ENCODE results near the gene EDC4.

DNA sequence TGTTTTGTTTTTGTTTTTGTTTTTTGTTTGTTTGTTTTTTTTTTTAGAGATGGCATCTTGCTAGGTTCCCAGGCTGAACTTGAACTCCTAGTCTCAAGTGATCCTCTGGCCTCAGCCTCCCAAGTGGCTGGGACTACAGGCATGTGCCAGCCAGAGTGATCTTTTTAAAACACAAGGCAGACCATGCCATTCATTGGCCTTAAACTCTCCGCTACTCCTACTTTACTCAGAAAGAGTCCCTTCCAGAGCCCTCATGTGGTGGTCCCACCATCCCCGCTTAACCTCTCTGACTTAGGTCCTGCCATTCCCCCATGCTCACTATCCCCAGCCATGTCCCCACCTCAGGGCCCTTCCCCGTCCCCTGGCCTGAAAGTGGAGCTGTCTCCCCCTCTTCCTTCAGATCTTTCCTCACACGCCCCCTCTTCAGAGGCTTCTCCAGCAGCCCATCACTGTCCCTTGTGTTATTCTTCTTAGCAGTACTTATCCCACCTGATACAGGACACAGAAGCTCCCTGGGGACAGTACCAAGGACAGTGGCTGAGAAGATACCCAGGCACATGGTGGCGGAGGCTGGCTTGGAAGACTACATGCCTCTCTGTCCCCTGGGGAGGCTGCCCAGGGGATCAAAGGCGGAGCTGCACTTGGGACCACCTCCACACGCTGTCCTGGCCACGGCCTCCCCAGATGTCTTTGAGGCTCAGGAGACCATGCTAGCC, 23.8 kb downstream of the HSD11B2 start:
- PRO-cap, 2 experiments: no peak in any of the 2 experiments

- PRO-cap, 2 experiments: no peak in any of the 2 experiments
Measured at GRCh38 chr16:67502253-67502933, 19.0 kb upstream of the AGRP start.

GRCh38 chr16:67527807-67528184, 833 bp upstream of the RIPOR1 start:
- PRO-cap, 2 experiments: no peak in any of the 2 experiments

DNA sequence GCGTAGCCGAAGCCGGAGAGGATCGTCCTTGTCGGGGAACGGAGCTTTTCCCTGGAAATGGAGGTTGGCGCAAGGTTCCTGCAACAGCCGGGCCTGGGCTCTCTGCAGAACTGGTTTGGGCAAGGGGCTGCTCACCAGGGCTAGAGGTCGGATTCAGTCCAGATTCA, 701 bp downstream of the RIPOR1 start:
- PRO-cap, 2 experiments: no peak in any of the 2 experiments

DNA sequence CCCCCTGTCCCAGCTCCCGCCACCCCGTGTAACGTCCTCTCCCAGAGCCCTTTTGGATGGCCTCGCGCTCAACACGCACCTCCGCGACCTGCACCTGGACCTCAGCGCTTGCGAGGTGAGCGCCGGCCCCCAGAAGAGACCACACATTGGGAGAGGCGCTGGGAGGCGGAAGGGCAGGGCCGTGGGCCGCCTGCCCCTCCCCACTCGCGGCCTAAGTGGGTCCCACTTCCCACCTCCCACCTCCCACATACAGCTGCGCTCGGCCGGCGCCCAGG, 3.6 kb downstream of the CARMIL2 start:
- PRO-cap, 2 experiments: no peak in any of the 2 experiments

GRCh38 chr16:67661187-67661748, 508 bp downstream of the PARD6A start:
- PRO-cap, 2 experiments: no peak in any of the 2 experiments

DNA sequence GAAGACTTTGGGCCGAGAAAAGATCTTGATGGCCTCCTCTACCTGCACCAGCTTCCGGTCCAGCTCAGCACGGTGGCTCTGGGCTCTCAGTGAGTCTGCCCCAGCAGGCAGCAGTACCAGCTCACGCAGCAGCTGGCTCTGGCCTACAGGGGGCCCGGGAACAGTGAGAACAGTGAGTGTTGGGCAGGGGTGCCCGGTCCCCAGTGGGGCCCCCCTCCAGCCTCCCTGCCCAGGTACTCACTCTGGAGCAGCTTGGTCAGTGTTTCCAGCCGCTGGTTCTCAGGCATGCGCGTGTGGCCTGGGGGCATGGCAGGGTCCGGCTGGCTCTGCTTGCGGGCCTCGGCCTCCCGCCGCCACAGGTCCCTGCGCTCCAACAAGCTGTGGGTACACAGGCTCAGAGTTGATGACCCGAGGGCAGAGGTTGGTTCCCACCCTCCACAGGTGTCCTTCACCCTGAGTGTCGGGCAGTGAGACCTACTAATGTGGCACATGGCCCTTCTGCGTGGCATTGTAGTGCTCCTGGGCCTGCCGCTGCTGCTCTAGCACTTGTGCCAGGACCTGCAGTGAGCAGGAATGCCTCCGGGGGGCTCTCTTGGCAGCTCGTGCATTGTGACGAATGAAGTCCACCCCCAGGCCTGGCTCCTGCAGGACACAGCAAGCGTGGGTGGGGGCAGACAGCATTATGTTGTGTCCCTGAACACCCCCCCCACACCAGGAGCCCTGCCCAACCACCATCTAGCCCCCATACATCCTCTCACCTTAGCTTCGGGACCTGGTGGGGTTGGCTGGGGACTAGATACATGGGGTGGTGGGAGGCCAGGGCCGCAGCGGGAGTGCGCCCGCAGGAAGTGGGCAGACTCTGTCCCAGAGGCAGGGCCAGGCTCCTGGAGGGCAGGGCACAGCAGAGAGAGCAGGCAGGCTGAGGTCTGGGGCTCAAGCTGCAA, 2.7 kb downstream of the PARD6A start:
- PRO-cap, 2 experiments: no peak in any of the 2 experiments

GRCh38 chr16:67664123-67664677, 2.4 kb downstream of the ENKD1 start:
- PRO-cap, 2 experiments: no peak in any of the 2 experiments

DNA sequence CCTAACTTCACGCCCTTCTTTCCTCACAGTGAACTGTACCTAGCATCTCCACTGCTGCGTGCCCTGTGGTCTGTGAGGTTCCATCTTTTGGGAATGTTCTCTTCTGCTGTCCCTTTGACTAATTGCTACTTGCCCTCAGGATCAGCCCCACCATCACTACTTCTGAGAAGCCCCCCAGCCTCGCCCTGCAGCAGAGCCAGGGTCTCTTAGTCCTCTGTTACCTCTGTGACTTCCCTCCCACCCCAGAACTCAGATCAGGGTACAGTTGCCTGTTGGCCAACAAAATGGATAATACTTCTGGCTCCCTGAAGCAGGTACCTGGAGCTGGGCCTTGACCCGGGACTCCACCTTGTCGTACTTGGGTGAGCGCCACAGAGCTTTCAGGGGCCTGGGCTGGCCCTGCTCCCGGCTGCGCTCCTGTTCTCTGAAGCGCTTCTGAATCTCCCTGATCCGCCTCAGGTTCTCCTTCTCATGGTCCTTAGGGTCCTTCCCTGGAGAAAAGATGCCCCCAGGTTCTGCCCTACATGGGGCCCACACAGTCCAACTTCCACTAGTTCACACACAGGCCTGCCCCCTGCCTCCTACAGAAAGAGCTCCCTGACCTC, 1.8 kb downstream of the ENKD1 start:
- PRO-cap, 2 experiments: no peak in any of the 2 experiments

DNA sequence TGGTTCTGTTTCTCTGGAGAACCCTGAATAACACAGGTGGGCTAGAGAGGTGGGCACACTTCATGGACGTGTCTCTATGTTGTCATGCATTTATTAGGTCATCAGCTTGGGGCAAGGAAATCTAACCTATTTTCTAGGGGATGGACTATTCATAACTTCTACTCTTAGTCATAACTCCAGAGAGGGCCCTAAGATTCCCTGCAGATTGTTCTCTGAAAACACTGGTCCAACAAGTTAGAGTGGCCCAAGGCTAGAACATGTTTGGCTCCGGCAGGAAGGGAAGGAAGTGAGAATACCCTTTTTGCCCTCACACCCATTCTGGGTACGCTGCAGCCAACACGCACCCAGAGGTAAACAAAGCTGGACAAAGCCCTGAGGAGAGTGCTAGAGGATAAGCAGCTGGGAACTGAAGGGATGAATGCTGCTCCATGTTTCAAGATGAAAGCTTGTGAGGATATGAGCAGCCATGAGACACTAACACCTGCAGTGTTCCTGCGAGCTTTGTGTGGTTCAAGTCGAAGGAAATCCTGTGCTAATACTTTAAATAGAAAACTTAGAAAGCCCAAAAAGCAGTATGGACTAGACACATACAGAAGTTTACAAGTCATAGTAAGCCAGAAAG, 10.0 kb downstream of the C16orf86 start:
- PRO-cap, 2 experiments: no peak in any of the 2 experiments

DNA sequence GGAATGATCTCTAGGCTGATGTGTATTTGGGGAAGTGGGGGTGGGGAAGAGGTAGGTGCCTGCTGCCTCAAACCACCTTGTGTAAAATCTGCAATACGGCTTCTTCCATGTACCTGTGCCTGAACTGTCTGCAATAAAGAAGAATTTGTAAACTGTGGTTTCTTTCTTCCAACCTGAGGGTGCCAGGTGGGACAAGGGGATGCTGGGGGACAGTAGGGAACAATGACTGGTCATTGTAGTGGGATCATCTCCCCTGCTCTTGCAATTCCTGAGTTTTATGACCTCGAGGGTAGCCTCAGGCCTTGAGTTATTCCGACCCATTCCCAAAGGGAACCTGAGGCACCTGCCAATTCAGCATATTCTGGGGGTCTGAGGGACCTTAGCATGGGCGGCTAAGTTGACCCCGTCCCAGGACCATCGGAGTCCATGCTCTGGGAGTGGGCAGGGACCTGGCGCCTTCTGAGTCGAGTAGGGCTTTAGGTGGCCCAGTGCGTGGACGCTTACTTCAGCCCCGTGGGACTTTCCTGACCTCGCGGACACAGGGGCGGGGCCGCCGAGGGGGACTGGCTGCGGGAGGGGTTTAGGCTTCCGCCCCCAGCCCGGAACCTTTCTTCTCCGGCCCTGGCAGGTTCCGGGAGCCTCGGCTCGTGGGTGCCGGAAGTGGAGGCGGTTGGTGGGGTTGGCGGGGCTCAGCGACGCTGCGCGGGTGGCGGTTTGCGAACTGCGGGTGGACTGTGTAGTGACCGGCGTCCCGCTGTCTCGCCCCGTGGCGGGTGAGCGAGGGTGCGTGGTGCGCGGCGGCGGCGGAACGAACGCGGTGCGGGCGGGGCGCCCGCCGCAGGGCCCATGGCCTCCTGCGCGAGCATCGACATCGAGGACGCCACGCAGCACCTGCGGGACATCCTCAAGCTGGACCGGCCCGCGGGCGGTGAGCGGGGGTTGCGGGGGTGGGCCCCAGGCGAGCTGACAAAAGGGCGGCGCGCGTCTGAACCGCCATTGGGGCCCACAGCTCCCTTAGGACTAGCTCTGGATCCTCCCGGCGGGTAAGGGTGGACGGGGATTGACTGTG, at the start of gene EDC4:
TSS of gene EDC4 (plus strand) at position 637 of the 1,069 bp plus-strand sequence.
- PRO-cap, 2 experiments: peak in 2 of 2 experiments; most common plus-strand start position 654 of the sequence (in 2); most common minus-strand start position 478 of the sequence (in 2)

- PRO-cap, 2 experiments: no peak in any of the 2 experiments
Measured at GRCh38 chr16:67873485-67873881, 631 bp downstream of the EDC4 start.

- PRO-cap, 2 experiments: no peak in any of the 2 experiments
Measured at GRCh38 chr16:67881472-67882291, 3.0 kb upstream of the NRN1L start.

DNA sequence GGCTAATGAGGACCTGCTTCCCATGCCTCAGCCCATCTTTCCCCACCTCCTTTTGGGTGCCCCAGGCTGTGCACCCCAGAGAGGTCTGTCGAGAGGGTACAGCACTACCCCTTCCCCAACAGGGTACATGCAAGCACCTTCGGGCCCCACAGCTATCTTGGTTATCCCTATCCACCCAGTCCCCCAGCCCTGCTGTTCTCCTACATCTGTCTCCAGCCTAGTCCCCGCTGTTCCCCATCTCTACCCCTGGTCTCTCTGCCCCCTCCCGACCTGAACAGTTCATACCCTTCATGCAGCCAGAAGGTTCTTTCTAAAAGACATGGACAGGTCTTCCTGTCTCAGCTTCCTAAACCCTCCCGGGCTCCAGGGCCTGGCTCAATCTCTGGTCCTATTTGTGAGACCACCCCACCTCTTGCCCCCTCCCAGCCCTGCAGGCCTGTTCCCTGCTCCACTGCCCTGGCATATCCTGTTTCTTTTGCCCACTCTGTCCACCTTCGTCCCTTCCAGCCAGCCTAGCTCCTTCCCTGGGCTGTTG, 383 bp downstream of the CTRL start:
- PRO-cap, 2 experiments: no peak in any of the 2 experiments

DNA sequence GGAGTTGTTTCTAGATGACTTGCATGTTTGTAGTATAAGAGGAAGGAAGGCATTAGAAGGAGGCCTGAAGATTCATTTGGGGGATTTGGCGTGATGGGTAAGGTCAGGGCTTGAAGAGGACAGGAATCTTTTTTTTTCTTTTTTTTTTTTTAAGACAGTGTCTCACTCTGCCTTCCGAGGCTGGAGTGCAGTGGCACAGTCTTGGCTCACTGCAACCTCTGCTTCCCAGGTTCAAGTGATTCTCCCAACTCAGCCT, 16.8 kb downstream of the DUS2 start:
- PRO-cap, 2 experiments: no peak in any of the 2 experiments

- PRO-cap, 2 experiments: no peak in any of the 2 experiments
Measured at GRCh38 chr16:68065686-68066260, 19.4 kb upstream of the NFATC3 start.

DNA sequence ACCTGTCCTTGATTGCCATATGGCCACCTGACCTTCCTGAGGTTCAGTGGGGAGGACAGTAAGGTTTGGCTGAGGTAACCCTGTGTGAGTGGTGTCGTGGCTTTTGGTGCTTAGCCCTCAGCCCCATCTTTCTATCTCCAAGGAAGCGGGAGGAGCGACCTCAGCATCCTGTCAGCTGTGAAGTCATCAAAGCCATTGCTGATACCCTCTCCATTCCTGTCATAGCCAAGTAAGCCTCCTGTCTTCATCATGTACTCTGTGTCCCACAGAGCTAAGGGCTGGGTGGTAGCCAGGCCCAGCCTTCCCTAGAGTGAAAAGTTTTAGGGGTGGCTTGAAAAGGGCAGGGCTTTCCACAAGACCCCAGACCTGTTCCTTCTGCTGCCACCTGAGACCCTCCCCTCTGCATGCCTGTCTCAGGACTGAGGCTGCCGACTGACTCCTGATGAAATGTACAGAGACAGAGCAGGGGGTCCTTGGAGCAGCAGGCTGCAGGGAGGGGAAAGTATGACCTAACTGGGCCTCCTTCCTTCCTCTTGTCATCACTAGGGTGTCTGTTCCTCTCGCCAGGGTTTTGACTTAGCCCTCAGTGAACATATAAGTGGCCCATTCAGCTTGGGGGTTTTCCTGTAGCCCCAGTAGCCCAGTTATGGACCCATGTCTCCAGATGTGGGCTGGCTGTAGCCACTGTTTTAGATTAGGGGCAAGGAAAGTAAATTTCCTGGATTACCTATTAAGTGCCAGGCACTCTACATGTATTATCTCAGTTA, 15.0 kb upstream of the NFATC3 start:
- PRO-cap, 2 experiments: peak in 2 of 2 experiments; most common plus-strand start position 222 of the sequence (in 2); most common minus-strand start position 105 of the sequence (in 1)

DNA sequence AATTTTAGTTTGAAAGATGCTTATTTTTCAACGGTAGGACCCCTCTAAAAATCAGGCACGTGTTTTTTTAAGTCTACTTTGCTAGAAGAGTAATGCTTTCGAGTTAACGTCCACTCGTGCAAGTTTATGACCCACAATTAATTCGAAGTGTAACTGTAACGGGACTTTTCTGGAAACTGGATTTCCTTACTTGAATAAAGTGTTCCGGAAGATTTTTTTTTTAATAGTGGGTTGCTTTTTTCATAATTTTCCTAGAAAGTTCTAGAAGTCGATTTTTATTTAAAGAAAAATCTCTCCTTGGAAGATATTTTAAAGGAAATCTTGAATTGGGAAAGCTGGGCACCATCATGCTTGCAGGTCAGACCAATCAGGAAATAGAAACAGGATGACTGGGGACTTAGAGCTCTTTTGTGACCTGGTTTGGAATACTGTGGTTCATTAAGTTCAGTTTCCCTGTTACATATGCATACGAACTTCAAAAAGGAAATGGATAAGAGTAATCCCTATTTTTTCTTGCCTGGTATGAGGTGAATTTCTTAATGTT, 1.1 kb downstream of the NFATC3 start:
- PRO-cap, 2 experiments: no peak in any of the 2 experiments

- PRO-cap, 2 experiments: no peak in any of the 2 experiments
Measured at GRCh38 chr16:68118982-68119475, 33.9 kb downstream of the NFATC3 start.

GRCh38 chr16:68236249-68236422, 209 bp upstream of the ESRP2 start:
- PRO-cap, 2 experiments: no peak in any of the 2 experiments

All from helper T cell (primary cell).